Right common carotid artery plus branches (tissue), 1 donor: ENCODE results near the gene KRTAP5-11.

DNA sequence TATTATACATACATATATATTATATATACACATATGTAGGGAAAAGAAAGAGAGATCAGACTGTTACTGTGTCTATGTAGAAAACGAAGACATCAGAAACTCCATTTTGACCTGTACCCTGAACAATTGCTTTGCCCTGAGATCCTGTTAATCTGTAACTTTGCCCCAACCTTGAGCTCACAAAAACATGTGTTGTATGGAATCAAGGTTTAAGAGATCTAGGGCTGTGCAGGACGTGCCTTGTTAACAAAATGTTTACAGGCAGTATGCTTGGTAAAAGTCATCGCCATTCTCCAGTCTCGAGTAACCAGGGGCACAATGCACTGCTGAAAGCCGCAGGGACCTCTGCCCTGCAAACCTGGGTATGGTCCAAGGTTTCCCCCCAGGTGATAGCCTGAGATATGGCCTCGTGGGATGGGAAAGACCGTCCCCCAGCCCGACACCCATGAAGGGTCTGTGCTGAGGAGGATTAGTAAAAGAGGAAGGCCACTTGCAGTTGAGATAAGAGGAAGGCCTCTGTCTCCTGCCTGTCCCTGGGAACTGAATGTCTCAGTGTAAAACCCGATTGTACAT is 3.1 kb upstream of the KRTAP5-8 start:
- PRO-cap, result no peak

- PRO-cap, result no peak
Measured at GRCh38 chr11:71582595-71583183, at the start of gene KRTAP5-11. Gene KRTAP5-11, minus strand, starts transcription at chr11:71582875.

DNA sequence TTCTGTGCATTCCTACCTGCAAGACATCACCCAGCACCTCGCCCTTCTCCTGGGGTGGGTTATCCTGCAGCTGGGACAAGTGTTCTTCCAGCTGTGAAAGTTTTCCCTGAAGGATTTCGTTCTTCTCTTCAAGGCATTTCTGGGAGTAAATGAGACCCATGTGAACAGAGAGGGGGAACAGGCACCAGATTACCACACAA is 17.6 kb downstream of the IL18BP start:
- PRO-cap, result no peak

DNA sequence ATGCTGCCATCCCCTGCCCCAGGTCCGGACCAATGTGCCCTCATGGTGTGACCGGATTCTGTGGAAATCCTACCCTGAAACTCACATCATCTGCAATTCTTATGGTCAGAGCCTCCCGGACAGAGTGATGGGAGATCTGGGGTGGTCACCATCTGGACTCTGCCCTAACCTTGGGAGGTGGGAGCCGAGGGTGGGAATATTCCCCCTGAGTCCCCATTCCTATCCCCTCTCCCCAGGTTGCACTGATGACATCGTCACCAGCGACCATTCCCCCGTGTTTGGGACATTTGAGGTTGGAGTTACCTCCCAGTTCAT is 8.8 kb downstream of the INPPL1 start:
- PRO-cap, result no peak

GRCh38 chr11:72237909-72238345 is 6.0 kb downstream of the PHOX2A start:
- PRO-cap, result no peak

GRCh38 chr11:72589566-72590168 is 84.6 kb downstream of the PDE2A start:
- PRO-cap, result no peak

DNA sequence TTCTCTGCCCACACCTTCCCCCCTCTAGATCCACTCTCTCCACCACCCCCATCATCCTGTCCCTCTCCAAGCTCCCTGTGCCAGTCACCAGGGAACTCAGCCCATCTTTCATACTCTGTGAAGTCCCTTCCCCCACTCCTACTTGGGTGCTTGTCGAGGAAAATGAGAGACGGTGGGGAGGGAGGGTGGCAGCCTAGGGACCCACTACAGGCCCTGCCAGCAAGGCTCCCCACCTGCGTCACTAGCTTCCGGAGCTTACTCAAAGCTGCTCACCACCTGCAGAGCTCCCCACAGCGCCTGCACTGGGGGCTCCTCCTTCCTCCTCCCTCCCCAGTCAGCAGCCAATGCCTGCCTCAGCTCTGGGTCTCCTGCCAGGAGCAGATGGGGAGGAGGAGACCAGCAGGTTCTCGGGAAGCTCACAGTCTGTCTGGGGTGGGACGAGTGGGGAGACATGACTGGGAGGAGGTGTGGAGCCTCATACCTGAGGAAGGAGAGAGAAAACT is 82.2 kb downstream of the PDE2A start:
- PRO-cap, result no peak

GRCh38 chr11:72635649-72636411 is 38.4 kb downstream of the PDE2A start:
- PRO-cap, result no peak

GRCh38 chr11:72667428-72667658 is 6.9 kb downstream of the PDE2A start:
- PRO-cap, result no peak

GRCh38 chr11:72736159-72737132 is 15.8 kb downstream of the ARAP1 start:
- PRO-cap, result no peak

DNA sequence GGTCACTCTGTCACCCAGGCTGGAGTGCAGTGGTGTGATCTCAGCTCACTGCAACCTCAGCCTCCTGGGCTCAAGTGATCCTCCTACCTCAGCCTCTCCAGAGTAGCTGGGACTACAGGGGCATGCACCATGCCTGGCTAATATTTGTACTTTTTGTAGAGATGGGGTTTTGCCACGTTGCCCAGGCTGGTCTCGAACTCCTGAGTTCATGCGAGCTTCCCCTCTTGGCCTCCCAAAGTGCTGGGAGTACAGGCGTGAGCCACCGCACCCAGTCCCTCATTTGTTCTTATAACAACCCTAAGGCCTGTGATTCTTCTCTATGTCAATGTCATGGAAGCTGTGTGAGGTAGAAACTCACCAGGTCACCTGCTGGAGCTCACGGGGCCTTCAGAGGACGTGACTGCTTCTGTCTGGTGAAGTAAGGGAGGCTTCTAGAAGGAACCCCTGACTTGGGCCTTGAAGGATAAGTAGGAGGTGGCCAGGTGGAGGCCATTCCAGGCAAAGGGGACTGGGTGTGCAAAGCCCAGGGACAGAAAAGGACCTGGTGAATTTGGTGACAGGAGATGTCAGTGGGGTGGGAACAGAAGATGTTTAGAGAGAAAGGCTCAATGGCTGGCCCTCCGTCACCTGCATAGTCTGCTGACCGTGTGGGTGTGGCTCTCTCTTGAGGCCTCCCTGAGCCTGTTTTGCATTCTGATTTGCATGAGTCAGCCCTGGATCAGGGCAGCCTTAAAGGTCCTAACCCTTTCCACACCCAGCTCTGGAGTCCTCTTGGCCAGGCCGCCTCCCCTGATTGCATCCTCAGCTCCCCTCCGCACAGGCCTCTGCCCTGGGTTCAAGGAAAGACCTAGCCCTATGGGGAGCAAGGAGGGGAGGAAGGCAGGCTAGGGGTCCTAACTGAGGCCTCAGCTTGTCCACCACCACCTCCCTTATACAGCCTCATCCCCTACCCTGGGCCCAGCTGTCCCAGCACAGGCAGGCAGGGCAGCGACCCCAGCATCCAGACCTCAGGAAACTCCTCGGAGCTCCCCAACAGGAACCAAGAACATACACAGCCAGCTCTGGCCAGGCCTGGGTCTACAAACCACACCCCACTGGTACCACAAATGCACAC is 14.2 kb downstream of the ARAP1 start:
- PRO-cap, result bidirectional peak, plus-strand start at position 705 of the sequence, minus-strand start at position 638 of the sequence

GRCh38 chr11:72739489-72739844 is 12.7 kb downstream of the ARAP1 start:
- PRO-cap, result no peak

DNA sequence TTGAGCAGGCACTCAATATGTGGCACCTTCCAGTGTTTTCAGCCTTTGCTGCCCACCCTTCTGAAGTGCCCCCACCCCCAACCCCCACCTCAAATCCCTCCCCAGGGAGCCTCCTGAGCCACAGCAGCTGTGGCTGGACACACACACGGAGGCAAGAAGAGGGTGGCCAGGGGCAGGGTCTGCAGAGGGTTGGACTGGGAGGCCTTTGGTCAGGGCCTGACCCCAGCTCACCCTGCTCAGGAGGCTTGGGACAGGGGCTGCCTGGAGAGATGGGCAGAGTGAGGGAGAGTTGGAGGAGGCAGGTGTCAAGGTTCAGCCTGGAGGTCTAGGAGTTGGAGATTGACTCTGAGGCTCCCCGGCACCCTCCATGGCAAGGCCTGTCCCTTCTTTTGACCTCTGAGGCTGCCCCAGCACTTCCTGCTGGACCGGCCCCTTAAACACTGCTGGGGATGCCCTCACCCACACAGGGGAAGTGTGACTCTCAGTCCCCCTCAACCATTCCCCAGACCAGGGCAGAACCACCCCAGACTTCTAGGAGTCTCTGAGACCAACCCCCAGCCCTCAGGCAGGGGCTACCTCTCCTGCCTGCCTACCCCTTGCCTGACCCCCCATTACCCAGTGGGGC is 8.8 kb downstream of the ARAP1 start:
- PRO-cap, result no peak

- PRO-cap, result no peak
Measured at GRCh38 chr11:72779538-72780134, 14.2 kb downstream of the STARD10 start.

- PRO-cap, result no peak
Measured at GRCh38 chr11:72820661-72821522, 6.7 kb downstream of the ATG16L2 start.

DNA sequence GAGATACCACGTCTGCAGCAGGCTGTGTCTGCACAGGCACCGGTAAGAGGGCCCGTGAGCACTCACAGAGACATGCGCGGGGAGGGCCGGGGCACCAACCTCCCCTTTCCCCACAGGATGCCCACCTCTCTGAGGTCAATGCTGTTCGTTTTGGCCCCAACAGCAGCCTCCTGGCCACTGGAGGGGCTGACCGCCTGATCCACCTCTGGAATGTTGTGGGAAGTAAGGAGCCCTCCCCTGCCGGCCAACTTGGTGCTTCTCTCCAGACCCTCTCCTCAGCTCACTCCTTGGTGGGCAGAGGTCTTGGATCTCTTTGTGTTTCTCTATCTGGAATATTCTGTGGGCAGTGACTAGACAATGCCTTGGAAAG is 11.0 kb downstream of the ATG16L2 start:
- PRO-cap, result no peak

DNA sequence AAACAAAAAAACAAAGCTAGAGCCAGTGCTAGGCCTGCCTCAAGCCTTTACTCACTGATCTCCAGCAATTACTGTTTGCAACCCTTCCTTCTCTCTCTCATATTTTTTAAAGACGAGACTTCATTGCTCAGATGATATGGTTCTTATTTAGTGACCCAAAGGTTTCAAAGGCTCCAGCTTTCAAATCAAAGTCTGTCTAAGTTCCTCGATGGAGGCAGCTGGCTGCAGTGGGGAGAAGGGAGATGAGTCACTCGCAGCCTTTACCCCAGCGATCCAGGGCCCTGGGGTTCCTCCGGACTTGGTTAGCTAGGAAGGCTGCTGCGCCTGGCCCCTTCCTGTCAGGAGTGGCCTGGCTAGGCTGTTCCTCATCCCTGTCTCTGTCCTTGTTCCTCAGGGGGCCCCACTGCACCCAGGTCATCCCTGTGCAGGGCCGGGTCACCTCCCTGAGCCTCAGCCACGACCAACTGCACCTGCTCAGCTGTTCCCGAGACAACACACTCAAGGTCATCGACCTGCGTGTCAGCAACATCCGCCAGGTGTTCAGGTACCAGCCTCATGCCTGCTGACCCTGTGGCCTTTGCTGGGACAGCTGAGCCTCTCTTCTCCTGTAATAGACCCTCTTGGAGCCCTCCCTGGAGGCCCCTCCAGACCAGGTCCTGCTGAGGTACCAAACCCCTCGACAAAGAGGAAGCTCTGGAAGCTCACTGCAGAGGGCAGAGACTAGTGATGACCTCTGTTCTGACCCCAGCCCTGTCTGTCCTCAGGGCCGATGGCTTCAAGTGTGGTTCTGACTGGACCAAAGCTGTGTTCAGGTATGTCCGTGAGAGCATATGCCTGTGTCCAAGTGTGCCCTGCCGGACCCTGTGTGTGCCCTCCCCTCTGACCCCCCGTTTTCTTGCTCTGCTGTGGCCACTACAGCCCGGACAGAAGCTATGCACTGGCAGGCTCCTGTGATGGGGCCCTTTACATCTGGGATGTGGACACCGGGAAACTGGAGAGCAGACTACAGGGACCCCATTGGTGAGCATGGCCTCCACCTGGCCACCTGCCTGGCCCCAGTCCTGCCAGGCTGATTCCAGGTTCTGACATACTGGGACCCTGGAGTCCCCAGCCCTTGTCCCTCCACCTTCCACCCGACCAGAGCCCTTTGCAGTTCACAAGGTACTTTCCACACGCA is 14.1 kb downstream of the ATG16L2 start:
- PRO-cap, result no peak

DNA sequence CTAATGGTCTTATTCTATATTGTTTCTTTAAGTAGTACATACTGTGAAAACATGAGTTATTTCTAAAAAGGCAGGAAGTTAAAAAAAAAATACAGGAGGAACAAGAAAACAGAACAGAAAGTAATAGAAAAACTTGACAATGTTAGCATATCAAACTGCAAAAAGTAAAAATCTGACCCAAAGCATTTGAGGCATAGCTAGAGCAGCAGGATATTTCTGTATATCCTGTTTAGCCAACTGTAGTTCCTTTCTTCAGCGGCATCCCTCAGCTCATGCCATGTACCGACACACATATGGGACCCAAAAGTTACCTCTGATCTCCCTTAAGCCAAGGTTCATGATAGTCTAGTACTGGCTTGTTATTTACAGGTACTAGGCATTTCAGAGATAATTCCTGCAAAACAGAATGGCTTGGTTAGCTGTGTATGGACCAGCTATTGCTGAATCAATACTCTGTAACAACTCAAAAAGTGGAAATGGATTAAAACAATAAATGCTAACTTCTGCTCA is 94.1 kb downstream of the FCHSD2 start:
- PRO-cap, result no peak

DNA sequence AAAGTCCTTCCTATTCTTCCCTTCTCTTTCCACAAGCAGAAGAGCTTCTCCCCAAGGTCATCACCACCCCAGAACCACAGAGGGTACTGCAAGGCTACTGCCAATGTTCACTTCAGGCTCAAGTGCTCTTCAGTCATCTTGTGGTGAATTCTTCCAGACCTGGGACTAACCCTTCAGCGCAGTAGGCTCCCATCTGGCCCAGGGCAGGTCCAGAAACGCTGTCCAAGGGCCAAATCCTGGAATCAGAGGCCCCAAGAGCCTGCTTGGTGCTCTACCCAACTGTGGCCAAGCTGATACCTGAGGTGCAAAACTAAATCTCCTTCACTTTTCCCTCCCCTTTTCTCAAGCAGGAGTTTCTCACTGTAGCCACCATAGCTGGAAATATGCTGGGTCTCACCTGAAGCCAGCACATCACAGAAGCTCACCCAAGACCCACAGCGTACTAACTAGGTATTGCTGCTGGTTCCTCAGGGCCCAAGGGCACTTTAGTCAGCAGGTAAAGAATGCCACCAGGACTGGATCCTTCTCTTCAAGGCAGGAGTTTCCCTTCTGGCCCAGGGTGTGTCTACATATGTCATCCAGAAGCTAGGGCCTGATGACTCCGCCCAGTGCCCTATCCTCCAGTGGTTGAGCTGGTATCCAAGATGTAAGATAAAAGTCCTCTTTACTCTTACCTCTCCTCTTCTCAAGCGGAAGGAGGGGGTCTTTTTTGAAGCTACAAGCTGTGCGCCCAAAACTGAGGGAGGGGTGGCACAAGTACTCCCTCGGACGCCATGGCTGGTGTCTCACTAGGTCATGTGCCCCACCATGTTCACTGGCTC is 27.8 kb downstream of the FCHSD2 start:
- PRO-cap, result no peak

- PRO-cap, result no peak
Measured at GRCh38 chr11:73141028-73141627, 990 bp downstream of the FCHSD2 start.